Bronchus fibroblast of lung (primary cell): ENCODE data around the genes SELENOW, CA11, NTN5, BAX and FTL.

GRCh38 chr19:47741437-47742258, 3.7 kb upstream of the NOP53 start:
- RAMPAGE, long total RNA = start-site peak on the plus strand at chr19:47741642-47742020, 22 and 50 reads in 2 replicates

DNA sequence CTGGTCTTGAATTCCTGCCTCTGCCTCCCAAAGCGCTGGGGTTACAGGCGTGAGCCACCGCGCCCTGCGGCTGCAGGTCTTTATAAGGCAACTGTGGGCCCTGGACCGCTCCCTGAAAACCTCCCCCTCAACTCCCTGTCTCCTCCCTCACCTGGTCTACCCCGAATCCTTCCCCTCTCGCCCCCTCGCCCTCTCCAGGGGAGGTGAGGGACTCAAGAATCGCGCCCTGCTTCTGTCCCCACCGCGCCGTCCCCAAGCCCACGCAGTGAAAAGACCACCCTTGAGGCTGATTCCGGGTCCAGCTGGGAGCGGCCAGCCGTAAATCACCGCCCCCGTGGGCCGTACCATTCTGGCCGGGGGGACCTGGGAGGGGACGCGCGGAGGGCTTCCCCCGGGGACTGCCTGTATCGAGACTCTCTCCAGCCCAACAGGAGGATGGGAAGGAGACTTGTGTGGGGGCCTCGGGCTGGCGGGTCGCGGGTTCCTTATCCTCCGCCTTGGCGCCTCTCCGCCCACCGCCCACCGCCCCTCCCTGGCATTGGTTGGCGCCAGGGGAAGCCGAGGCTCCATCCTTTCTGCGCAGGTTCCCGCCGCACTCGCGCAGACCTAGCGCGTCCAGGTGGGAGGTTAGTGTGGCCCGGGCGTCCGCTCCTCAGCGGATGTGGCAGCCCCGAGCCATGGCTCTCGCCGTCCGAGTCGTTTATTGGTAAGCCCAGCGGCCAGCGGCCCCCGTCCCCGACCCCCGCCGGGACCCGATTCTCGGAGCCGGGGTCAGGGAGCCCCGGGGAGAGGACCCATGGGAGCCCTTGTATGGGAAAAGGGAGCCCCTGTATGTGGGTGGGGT, at the start of gene SELENOW:
TSS of gene SELENOW (plus strand) at position 595 of the 844 bp plus-strand sequence.
- RAMPAGE, long total RNA = start-site peak on the plus strand centred at position 600 of the sequence, 67 bp wide, 1,453 and 752 reads in 2 replicates

DNA sequence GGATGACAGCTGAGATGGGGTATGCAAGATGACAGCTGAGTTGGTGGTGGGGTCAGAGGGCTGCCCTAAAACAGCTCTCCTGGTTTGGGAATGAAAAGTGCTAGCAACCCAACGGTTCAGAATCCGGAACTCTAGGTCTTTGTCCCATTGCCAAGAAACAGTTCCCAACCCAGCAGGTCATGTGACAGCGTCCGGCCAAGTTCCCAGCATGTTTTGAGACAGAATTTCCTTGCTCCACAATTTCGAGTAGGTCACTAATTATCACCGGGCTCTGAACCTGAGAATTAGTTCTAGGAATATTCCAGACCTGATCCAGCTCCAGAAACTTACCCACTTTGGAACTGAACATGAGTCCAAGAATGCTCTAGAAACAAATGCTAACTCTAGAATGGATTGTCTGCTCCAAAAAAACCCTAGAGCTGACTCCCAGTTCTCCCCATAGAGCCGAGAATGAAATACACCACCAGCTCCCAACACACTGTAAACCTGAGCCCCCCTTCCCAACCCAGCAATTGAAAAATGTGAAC, 3.5 kb downstream of the SELENOW start:
- RAMPAGE, long total RNA = no peak

GRCh38 chr19:48203650-48204535, 33.4 kb downstream of the ZSWIM9 start:
- RAMPAGE, long total RNA = no peak

- RAMPAGE, long total RNA = no peak
Measured at GRCh38 chr19:48325735-48326405, 518 bp downstream of the EMP3 start.

- RAMPAGE, long total RNA = no peak
Measured at GRCh38 chr19:48498158-48498940, 13.3 kb downstream of the LMTK3 start.

DNA sequence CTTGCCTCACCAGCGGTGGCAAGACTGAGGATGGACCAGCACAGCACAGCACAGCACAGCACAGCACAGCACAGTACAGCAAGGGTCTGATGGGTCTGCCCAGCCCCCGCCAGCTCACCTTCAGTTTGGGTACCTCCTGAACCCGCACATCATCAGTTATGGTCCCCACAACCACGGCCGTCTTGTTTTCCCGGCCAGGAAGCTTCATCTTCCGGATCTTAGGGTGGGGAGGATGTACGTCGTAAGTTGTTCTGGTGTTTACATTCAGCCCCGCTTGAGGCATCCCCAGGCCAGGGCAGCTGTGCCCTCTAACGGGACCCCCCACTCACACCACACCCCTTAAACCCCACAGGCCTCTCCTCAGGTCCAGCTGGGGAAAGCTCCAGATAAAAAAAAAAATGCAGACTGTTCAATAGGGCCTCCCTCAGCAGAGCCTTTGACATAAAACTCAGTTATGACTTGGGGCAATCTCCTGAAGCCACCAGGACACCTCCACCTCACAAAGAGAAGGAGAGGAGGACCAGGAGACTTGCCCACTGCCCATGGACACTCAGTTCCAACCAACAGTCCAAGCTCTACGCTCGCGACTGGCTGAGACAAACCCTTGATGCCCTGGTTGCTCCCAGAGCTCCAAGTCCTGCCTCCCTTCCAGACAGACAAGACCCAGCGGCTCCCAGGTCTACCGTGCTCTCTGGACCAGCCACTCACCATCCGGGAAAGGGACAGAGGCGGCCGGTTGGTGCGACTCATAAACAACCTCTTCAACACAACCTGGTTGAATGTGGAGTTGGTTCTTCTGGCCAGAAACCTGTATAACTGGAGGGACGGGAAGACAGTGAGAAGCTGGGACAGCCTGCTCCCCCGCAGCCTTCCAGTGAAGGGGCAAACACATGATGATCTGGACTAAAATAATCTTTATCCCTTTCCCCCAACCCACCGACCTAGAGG, 2.0 kb upstream of the FAM83E start:
- RAMPAGE, long total RNA = no peak

GRCh38 chr19:48618399-48619075, 441 bp downstream of the RPL18 start:
- RAMPAGE, long total RNA = no peak

GRCh38 chr19:48645644-48646556, at the start of gene CA11:
TSS of gene CA11 (minus strand) at chr19:48646187.
- RAMPAGE, long total RNA = no peak

GRCh38 chr19:48672728-48673259, at the start of gene NTN5:
TSS of gene NTN5 (minus strand) at chr19:48673017.
- RAMPAGE, long total RNA = no peak

DNA sequence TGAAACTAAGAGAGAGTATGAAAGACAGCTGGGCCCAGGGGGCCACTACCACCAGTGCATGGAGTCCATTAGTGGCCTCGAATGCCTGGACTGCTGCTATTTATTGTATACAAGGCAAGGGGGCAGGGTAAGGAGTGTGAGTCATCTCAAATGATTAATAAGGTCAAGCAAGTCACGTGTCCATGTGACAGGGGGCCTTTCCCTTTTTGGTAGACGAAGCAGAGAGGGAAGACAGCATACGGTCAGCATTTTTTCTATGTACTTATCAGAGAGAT, 25.4 kb downstream of the FGF21 start:
- RAMPAGE, long total RNA = no peak

GRCh38 chr19:48807669-48808533, 2.9 kb downstream of the BCAT2 start:
- RAMPAGE, long total RNA = no peak

DNA sequence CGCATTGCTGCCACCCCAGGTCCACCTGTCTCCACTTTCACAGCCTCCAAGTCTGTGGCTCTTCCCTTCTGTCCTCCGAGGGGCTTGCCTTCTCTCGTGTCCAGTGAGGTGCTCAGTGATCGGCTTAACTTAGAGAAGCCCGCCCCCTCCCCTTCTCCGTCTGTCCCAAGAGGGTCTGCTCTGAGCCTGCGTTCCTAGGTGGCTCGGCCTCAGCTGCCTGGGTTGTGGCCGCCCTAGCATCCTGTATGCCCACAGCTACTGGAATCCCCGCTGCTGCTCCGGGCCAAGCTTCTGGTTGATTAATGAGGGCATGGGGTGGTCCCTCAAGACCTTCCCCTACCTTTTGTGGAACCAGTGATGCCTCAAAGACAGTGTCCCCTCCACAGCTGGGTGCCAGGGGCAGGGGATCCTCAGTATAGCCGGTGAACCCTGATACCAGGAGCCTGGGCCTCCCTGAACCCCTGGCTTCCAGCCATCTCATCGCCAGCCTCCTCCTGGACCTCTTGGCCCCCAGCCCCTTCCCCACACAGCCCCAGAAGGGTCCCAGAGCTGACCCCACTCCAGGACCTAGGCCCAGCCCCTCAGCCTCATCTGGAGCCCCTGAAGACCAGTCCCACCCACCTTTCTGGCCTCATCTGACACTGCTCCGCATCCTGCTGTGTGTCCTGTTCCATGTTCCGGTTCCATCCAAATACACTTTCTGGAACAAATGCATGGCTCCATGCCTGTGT, 10.8 kb upstream of the DHDH start:
- RAMPAGE, long total RNA = no peak

DNA sequence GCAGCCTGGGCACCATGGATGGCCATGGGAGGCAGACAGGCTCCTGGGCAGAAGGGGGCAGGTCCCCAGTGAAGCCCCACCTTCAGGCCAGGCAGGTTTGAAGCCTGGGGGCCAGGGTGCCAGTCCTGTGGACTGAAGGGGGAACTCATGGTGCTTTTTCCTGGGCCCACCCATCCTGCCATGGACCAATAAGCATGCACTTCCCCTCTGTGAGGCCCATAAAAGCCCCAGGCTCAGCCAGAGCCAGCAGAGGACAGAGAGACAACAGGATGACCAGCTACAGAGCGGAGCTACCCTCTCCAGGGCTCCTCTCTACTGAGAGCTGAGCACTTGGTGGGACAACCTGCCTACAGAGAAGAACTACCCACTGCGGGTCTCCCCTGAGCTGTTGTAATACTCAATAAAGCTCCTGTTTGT, 7.6 kb upstream of the BAX start:
- RAMPAGE, long total RNA = no peak

DNA sequence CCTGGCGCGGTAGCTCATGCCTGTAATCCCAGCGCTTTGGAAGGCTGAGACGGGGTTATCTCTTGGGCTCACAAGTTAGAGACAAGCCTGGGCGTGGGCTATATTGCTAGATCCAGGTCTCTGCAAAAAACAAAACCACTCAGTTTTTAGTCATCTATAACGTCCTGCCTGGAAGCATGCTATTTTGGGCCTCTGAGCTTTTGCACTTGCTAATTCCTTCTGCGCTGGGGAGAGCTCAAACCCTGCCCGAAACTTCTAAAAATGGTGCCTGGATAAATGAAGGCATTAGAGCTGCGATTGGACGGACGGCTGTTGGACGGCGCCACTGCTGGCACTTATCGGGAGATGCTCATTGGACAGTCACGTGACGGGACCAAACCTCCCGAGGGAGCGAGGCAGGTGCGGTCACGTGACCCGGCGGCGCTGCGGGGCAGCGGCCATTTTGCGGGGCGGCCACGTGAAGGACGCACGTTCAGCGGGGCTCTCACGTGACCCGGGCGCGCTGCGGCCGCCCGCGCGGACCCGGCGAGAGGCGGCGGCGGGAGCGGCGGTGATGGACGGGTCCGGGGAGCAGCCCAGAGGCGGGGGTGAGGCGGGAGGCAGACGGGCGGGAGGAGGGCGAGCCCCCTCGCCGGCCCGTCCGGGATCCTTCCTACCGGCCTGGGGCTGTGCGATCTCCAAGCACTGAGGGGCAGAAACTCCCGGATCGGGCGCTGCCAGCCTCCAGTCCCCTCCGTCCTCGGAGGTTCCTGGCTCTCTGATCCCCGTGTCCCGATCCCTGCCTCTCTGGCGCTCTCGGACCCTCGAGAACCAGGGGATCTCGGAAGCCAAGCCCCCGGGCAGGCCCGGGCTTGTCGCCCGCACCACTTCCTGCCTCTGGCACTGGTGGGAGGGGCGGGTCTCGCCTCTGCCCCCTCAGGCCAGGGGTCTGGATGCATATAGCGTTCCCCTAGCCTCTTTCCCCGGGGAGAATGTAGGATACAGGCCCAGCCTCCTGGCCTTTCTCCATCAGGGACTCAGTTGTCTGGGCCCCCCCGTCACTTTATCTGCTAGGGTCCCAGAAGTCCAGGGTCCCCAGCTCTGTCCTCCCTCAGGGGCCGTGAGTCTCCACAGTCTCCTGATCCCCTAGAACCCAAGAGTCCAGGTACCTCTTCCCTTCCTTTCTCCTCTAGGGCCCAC, at the start of gene BAX:
TSS of gene BAX (plus strand) at position 500 of the 1,179 bp plus-strand sequence.
- RAMPAGE, long total RNA = start-site peak on the plus strand centred at position 513 of the sequence, 35 bp wide, 523 and 390 reads in 2 replicates

DNA sequence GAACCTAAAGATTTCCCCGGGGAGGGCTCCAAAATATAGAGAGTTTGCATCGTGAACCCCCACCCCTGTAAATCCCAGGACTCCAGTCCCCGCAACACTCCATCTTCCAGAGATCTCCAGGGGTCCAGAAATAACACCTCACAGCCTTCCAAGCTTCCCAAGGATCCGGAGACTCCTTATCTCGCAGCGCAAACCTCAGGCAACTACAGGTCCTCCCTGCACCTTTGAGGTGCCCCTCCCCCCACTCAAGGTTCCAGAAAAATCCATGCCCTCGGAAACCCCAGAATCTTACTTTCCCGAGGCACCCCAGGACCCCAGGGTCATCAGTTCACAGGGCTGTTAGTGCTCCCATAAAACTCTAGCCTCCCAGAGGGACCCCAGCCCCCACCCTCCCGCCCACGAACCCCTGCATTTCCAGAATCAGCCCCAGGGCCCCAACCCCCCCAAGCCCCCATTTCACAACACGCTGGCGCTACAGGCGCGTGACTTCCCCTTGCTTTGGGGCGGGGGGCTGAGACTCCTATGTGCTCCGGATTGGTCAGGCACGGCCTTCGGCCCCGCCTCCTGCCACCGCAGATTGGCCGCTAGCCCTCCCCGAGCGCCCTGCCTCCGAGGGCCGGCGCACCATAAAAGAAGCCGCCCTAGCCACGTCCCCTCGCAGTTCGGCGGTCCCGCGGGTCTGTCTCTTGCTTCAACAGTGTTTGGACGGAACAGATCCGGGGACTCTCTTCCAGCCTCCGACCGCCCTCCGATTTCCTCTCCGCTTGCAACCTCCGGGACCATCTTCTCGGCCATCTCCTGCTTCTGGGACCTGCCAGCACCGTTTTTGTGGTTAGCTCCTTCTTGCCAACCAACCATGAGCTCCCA, at the start of gene FTL:
TSS of gene FTL (plus strand) at position 658 of the 867 bp plus-strand sequence.
- RAMPAGE, long total RNA = no peak

DNA sequence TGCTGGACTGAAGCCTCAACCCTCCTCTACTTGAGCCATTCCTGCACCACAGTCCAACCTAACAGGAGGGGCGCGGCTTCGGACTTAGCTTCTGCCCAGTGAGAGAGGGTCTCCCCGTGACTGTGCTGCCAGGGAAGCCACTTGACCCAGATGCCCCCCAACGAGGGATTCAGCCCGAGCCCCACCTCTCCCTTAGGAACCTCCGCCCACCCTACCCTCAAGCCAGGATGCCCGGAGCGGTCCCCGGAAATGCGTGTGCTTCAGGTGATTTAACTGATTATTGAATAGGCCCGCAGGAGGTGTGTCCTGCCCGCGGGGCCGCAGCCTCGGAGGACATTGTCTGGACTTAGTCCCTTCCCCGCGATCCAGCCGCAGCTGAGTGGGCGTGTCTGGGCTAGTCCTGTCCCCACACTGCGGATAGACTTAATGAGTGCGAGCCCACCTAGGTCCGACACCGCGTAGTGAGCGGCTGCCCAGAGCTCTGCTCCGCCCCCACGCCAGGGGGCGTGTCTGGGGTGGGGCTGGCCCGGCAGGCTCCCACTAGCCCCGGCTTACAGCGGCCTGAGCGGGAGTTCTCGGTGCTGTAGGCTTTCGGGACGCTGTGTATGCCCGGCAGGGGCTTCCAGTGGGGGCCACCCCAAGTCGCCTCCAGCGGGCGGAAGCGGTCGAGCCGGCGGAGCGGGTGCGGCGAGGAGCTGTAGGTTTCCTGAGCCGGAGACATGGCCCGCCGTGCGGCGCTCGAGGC, 1.6 kb downstream of the CGB7 start:
- RAMPAGE, long total RNA = no peak

- RAMPAGE, long total RNA = no peak
Measured at GRCh38 chr19:49097533-49098541, 12.6 kb downstream of the SNRNP70 start.

DNA sequence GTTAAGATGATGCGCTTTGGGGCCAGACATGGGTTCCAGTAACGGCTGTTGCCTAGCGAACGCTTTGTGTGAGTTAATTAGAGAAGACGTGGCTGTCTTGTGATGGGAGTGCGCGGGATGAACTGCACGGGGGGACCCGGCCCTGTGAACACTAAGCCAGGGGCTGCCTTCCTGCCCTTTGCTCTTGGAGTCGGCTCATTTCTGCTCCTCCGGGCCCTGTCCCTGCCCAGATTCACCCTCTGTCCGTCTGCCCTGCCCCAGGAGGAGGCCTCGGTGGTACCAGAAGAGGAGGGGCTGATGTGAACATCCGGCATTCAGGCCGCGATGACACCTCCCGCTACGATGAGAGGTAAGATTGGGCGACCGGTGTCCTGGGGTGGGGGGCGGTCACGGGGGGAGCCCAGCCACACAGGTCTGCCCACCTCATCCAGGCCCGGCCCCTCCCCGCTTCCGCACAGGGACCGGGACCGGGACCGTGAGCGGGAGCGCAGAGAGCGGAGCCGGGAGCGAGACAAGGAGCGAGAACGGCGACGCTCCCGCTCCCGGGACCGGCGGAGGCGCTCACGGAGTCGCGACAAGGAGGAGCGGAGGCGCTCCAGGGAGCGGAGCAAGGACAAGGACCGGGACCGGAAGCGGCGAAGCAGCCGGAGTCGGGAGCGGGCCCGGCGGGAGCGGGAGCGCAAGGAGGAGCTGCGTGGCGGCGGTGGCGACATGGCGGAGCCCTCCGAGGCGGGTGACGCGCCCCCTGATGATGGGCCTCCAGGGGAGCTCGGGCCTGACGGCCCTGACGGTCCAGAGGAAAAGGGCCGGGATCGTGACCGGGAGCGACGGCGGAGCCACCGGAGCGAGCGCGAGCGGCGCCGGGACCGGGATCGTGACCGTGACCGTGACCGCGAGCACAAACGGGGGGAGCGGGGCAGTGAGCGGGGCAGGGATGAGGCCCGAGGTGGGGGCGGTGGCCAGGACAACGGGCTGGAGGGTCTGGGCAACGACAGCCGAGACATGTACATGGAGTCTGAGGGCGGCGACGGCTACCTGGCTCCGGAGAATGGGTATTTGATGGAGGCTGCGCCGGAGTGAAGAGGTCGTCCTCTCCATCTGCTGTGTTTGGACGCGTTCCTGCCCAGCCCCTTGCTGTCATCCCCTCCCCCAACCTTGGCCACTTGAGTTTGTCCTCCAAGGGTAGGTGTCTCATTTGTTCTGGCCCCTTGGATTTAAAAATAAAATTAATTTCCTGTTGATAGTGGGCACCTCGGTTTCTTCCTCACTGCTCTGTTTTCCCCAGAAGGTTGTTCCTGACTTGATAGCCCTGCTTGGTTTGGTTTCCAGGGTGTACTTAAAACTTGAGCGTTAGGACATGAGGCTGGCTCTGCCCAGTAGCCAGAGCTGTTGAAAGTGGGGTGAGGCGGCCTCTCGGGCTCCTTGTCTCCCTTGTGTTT, 6.3 kb upstream of the LIN7B start:
- RAMPAGE, long total RNA = no peak

DNA sequence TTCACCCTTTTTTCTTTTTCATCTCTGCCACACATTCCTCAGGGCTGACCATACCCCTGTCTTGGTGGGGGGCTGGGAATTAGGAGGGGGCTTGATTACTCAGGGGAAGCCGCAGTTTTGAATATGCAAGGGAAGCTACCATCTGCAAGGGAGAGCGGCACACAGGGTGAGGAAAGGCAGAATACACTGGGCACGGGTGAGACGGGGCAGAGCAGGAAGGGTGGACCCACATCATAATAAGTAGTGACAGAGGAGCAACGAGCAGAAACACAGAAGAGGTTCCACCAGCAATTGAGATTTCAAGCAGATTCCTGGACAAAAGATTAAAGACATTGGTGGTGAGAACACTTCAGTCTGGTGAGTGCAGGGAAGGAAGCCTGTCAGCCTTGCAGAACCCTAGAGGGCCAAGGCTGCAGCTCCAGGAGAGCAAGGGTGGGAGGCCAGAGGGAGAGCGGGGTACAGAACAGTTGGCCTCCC, 5.3 kb upstream of the LIN7B start:
- RAMPAGE, long total RNA = no peak